Cardiac ventricle fibroblast (primary cell): ENCODE results near the gene SHQ1.

GRCh38 chr3:71305201-71306307 is 278.0 kb downstream of the FOXP1 start:
- RAMPAGE, long total RNA: no peak

- RAMPAGE, long total RNA: no peak
These were observed 161.5 kb downstream of the FOXP1 start for GRCh38 chr3:71421930-71422479.

- RAMPAGE, long total RNA: no peak
These were observed 154.4 kb downstream of the FOXP1 start for GRCh38 chr3:71428787-71429818.

- RAMPAGE, long total RNA: no peak
These were observed 131.7 kb downstream of the FOXP1 start for GRCh38 chr3:71451743-71452319.

DNA sequence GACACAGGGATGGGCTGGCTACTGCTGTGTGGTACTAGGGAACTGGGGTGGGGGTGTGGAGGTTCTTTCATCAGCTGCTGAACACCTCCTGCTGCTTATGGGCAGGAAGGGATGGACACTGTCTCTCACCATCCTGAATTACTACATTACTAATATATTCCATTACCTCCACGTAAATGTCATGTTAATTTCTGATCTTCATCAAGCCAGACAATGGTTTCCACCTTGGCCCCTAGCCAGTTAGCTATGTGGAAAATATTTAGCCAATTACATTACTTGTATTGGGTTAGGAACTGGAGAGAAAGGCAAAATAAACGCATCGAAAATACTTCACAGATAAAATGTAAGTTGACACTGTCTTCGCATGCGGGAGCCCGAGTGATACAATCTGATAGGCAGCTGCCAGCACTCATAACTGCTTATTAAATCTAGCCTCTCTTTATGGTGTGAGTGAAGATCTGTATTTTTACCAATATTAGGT is 95.1 kb downstream of the FOXP1 start:
- RAMPAGE, long total RNA: no peak

- RAMPAGE, long total RNA: no peak
These were observed 92.9 kb downstream of the FOXP1 start for GRCh38 chr3:71490456-71491241.

DNA sequence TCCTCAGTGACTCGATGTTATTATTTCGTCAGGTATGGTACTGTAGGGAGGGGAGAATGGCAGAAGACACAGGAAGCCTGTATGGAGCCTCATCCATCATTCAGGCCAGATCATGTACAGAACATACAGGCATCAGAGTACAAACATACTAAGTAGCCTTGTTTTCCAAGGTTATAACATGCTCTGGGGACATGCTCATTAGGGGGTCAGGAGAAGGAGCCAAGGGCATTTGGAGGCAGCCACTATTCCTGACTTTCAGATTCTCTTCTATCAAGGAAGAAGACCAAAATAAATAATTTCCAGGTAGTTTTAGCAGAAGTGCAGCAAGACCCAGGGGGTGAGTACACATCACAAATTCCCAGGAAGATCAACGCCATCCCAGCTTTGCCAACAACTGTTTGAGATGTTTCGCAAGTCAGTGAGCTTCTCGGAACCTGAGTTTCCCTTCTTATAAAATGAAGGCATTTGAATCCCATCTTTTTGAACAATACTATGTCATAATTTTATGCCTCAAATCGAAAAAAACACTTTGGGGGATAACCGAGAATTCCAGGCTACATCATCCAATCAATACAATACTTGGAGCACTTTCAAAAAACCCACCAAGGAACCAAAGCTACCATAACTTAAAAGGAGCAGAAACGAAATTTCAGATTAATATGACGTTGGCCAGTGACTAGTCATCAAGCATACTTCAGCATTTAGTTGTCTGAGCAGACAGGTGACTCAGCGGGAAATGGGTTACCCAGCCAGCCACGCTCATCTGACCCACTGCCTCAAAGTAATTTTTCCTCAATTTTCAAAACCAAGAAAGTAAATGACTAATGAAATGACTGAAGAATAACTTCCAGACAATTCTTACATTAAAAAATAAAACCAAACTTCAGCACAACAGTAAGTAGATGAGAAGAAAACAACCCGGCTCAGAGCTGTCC is 79.6 kb downstream of the FOXP1 start:
- RAMPAGE, long total RNA: no peak

- RAMPAGE, long total RNA: no peak
These were observed 315.5 kb upstream of the PROK2 start for GRCh38 chr3:72099975-72101236.

DNA sequence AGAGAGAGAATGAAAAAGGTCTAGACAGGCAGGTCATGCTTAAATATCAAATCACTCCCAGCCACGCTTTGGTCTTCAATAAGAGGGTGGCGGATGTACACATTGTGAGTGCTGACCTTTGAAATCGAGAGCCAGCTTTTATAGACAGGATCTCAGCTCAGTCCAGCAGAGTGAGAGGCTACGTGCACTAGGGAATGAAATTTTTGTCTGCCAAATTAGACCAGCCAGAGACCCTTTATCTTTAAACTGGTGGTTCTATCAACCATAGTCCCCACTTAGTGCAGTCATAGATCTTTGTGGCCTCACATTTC is 342.3 kb upstream of the PROK2 start:
- RAMPAGE, long total RNA: no peak

DNA sequence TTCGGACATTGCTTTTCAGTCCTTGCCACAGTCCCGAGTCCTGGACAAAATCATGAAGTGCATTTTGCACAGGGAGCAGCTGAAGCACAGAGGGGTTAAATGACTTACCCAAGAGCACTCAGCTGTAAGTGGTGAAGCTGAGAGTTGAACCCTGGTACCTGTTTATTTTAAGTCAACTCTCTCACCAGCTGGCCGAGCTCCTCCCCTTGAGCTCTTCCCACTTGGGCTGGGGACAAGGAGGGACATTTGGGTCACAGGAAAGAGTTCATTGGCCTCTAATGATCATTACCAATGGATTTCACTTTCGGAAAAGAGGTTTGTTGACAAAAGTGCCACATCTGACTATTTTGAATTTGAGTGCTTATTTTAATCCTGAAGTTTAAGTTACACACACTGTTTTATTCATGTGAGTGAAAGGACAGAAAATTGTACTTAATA is 368.7 kb upstream of the PROK2 start:
- RAMPAGE, long total RNA: no peak

DNA sequence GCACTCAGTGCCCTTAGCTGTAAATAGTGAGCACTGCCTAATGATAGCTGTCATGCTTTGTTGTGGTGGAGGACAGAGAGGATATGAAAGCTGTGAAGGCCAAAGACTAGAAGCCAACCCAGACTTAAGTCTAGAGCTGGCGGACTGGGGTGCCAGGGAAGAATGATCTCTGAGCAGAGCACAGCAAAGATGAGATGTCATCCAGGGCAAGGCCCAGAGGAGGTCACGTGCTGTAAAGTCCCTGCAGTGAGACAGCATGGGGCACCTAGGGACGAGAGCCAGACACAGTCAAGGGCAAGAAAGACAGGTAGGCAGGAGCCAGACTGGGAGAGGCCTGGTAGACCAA is 379.6 kb upstream of the PROK2 start:
- RAMPAGE, long total RNA: no peak

GRCh38 chr3:72171546-72171964 is 386.6 kb upstream of the PROK2 start:
- RAMPAGE, long total RNA: no peak

- RAMPAGE, long total RNA: no peak
These were observed 391.5 kb upstream of the PROK2 start for GRCh38 chr3:72176375-72176959.

DNA sequence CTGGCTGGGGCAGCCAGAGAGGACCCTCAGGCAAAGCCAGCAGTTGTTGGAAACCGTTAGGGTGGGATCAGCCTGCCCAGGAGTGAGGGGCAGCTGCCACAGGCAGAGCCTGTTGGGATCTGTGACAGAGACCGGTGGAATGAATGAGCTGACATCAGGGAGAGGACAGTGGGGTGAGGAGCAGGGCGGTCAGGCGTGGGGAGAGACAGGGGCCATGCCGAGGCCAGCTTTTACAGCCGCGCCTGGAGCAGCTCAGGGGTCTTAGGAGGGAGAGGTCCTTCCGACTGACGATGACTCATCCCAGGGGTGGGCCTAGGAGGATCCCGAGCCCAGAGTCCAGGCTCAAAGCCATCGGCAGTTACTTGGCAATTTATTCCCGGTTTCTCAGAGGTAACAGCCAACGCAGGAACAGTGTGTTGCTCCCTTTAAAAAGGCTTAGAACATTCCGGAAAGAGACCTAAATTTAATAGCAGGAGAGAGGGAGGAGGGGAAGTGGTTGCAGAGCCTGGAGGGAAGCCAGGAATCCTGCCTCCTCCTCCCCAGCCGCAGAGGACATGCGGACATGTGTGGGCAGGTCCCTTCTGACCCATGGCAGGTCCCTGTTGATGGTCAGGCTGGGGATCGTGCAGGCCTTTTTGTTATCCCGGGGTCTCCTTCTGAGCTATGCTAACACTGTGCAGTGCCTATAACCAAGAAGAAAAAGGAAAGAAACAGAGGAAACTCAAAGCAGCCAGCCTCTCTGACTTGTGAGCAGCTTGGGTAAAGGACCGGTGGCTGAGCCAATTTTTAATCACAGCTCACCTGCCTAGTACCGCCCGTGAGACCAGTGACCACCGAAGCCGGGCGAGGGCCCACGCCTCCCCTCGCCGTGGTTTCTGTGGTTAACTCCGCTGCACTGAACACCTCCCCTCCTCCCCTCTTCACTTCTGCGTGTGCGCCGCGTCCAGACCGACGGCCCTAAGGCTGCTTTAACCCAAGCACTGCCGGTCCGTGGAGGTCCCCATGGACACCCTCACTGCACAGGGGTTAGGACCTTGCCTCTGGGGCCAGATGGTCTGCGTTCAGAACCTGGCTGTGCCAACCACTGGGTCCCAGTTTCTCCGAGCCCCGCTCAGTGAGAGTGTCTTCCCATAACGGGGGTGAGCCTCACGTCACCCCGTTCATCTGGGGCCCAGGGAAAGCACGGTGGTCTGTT is 392.4 kb upstream of the PROK2 start:
- RAMPAGE, long total RNA: no peak

- RAMPAGE, long total RNA: no peak
These were observed 524.9 kb upstream of the PROK2 start for GRCh38 chr3:72309563-72310459.

DNA sequence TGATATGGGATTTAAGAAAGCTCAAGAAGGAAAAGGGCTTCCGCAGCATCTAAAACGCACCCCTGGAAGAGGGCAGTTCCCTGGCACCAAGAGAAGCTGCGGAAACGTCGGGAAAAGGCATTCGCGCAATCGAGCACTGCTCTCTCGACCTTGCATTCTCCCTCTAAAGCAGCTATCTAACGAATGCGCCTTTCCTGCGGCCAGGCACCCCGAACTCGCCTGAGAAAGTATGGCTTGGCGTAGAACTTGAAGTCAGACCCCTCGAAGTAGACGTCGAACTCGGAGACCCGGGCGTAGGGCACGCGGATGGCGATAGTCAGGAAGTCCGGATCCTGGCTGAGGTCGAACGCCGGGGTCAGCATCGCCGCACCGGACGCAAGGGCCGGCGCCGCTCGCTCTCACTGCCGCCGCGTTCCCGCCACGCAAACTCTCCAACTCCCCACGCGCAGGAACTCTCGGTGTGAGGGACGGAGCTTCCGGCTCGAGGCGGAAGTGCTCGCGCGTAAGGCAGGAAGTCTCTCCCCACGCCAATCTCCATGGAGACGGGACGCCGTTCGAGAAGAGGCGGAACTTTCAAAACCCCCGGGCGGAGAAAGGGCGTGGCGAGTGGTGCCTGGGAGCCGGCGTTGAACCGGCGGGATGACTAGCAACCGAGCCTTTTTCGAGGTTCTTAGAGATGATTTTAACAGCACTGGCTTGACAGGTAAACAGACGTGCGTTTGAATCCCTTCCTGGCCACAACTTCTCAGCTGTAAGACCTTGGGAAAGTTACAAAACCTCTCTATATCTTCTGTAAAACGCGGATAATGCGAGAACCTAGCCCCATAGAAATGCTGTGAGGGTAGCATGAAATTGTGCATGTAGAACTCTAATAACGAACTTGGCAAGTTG is at the start of gene SHQ1:
Gene SHQ1, minus strand, starts transcription at position 467 of the 891 bp plus-strand sequence.
- RAMPAGE, long total RNA: no peak

DNA sequence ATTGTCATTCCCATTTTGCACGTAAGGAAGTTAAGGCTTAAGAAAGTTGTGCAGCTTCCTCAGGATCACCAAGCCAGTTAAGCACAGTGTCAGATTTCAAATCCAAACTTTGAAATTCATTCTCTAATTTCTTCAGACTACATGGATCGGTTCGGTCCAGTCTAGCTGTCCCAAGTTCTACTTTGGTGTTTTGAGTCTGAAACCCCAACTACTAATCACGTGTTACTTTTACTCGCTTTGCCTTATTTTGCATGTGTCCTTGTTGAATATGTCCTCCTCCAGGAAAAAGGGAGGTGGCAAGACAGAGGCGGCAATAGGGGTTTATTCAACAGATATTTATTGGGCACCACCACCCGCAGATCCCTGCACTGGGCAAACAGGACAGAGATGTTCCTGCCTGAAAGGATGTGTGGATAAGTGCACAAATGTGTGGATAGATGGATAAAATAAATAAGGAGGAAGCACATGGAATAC is 477 bp upstream of the GXYLT2 start:
- RAMPAGE, long total RNA: no peak

- RAMPAGE, long total RNA: no peak
These were observed 29.1 kb upstream of the PPP4R2 start for GRCh38 chr3:72967468-72967974.

DNA sequence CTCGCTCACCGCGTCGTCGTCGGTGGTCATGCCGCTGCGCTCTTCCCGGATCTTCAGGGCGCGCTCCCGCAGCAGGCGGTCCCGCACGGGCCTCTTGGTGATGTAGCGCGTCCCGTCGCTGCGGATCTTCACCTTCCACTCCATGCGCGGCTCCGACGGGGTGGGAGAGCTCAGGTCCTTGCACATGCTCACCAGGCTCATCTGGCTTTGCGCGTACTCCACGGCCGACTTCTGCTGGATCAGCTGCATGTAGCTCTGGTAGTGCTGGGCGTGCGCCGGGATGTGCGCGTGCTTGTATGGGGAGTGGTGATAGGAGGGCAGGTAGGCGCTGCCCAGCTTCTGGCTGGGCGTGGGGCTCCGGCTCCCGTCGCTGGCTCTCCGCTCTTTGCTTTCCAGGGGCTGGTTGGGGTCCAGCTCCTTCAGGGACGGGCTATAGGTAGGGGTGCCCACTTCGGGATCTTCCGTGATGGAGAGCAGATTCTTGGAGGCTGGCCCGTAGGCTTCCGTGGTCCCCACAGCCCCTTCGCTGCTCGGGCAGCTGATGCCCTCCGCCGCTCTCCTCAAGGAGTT is 241.0 kb downstream of the PDZRN3 start:
- RAMPAGE, long total RNA: no peak

DNA sequence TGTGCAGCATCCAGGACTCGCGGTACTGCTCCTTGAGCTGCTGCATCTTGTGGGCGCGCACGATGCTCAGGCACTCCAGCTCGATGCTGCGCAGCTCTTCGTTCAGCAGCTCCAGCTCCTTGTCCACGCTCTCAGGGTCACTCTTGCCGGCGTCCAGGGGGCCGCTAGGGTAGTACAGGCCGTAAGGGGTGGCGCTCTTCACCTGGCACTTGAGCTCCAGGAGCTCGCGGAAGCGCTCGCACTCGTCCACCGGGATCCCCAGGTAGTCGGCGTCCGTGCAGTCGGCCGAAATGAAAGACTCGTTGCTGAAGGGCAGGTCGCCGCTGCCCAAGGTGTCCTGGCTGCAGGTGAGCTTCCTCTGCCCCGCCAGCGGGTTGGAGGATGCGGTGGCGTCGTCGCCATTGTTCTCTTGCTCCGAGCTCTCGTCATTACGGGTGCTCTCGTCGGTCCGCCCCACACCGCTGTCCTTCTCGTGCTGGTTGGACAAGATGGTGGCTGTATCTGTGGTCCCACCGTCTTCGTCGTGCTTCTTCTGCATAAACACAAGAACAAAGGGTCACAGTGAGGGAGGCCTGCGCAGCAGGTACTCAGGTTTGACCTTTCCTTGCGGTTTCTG is 240.2 kb downstream of the PDZRN3 start:
- RAMPAGE, long total RNA: no peak